Endometrial microvascular endothelial cells (primary cell): ENCODE results near the gene DHX35.

GRCh38 chr20:38446376-38447336 is 26.0 kb upstream of the RALGAPB start:
- RAMPAGE, long total RNA, result start-site peak on the plus strand at chr20:38446668-38446707, 13 and 11 reads in 2 replicates

DNA sequence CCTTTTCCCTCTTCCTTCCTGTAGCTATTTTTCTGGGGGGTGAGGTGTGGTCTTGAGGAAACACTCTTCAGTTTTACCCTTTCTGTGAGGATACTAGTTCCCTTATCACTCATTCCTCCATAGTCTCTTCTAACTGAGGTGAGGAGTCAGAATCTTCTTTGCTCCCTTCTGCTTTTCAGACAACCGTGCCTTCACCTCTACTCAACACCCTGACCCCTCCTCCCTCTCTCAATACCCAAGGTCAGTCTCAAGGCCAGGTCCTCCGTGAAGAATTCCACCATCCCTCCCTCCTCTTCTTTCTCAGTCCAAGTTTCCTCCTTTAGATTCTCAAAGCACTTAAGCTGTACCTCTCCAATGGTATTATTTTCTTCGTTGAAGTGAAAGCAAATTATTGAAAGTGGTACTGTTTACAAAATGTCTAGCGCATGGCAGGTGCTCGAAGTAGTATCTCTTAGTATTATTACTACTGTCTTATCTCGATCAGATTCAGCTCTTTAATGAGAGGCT is 768 bp upstream of the RALGAPB start:
- RAMPAGE, long total RNA, result no peak

DNA sequence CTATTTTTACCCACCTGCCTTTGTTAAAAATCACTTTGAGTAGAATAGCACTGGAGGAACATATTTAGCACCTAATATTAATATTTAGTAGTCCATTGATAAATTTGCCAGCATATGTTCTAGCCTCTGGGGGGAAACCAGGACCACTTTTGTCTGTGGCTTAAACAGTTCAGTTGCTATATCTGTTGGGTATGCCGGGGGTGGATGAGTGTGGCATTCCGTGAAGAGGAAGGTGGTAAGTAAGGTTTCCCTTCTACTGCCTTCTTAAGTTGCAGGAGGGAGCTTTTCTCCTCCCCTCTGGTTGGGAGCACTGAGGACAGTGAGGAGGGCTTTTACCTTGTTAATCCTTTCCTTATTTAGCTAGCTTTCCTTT is 3.7 kb upstream of the ADIG start:
- RAMPAGE, long total RNA, result no peak

DNA sequence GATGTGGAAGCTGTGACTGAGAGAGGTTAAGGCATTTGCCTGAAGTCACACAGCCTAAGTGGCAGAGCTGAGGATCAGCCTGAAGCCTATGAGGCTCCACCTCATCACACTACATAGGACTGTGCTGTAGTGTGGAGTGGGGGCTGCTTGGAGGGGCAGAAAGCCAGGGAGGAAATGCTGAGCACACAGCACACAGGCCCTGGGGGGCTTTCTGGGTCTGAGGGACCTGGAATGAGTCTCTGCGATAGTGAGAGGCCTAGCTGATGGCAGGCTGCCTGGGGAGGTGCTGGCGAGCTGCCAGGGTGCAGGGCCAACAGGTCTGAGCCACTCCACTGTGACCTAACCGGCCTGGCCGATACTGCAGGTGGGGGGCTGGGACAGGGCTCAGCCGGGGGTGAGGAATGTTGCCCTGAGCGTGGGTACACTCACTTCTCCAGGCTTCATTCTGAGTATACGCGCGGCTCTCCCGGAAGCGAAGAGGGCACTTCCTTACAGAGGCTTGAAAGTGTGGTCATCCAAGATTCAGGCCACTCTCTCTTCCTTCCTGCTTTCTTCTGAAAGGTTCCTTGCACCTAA is 18.5 kb downstream of the ADIG start:
- RAMPAGE, long total RNA, result no peak

- RAMPAGE, long total RNA, result no peak
These were observed 20.1 kb downstream of the ADIG start for GRCh38 chr20:38601057-38601514.

DNA sequence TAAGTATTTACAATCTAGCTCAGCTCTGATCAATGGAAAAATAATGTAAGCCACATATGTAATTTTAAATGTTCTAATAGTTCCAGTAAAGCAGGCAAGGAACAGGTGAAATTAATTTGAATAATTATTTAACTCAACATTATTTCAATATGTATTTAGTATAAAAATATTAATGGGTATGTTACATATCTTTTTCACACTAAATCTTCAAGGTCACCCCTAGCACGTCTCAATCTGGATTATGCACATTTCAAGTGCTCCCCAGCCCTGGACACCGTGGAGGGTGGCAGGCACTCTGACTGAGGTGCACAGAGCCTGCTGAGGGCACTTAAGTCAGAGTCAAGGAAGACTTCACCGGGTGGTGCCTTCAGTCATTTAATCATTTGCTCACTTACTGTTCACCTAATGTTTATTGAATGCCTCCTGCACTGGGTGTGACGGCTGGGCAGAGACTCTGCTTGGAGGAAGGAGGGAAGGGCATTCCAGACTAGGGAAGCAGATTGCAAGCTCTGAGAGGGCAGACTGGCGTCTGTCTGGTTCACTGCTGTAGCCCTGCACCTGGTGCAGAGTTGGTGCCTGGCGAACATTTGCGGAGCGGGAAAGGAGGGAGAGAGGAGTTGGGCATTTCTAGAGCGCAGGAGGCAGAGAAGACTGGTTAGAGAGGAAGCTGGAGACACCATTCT is 54.3 kb upstream of the FAM83D start:
- RAMPAGE, long total RNA, result no peak

DNA sequence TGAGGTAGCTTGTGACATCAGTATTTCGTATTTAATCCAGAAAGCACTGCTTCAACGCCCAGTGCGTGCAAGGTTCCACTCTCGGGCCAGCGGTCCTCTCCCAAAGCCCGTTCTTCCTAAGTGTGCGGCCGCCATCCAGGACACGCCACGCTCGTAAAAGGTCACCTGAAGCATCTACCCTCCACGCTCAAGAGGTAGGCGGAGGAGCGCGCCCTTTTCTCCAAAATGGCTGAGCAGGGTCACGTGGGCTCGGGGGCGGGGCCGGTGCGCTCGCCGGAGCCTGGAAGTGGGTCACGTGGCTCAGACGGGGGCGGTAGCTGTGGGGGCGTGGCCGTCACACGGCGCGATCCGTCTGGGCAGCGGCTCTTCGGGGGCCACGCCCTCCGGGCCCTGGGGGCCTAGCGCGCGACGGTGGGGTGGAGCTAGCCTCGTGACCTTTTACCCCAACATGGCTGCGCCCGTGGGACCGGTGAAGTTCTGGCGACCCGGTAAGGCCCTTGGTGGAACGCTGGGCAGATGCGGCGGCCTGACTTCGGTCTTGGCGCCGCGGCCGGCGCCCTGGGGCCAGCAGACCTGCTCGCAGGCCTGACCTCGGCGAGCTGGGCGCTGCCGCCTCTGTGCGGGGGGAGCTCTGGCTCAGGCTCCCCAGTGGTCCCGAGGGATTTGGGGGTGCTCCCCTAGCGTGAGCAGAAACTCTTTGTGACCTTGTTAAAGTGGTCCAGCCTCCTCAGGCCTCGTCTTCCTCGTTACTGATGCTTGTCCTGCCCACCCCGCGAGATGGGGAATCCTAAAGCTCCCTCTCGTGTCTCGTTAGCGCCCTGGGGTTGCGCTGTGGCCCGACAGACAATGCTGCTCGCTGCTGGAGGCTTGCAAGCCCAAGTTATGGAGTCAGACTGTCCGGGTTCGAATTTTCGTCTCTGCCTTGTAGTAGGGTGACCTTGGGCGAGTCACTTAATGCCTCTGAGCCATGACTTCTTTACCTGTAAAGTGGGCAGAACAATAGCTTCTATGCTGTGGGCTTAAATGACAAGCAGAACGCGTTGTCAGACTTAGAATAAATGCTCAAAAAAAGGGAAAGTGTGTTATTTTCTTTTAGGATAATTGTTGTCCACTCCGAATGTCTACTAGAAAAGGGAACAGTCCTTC is at the start of gene DHX35:
Gene DHX35 (plus strand): TSS at position 425 of the 1,146 bp plus-strand sequence.
- RAMPAGE, long total RNA, result start-site peak on the plus strand centred at position 424 of the sequence, 79 bp wide, 111 and 243 reads in 2 replicates

DNA sequence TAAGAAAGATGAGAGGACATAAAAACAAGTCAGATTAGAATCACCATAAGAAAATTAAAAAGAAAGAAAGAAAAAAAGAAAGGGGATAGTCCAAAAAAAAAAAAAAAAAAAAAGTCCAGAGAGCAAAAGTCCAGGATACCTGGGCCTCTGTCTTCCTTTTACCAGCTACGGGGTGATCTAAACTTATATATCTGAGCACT is 795.2 kb downstream of the DHX35 start:
- RAMPAGE, long total RNA, result no peak

DNA sequence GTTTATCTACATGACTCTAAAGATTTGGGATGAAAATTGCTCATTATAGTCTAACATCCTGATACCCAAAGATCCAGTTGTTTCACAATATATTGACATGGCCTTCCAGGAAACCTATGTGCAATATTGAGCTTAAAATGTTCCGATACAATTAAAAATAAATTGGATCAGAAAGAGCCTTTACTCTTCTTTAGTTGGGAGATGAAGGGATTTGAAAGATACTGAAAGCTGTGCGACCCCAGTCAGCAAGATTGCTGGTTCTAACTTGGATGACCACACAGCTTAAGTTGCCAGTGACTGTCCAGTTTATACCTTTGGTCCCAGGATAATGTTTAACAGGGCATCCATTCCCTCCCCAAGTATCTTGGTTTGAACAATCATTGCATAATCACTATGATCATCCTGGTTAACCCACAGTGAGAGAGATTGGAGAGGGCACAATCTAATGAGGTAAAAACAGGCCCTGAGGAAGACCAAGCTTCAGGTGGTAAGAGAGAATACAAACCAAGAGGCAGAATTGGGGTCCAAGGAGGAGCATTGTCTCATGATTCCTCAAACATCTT is 798.4 kb downstream of the MAFB start:
- RAMPAGE, long total RNA, result no peak

GRCh38 chr20:40274141-40274625 is 414.9 kb downstream of the MAFB start:
- RAMPAGE, long total RNA, result no peak

GRCh38 chr20:40340160-40340478 is 348.9 kb downstream of the MAFB start:
- RAMPAGE, long total RNA, result no peak

DNA sequence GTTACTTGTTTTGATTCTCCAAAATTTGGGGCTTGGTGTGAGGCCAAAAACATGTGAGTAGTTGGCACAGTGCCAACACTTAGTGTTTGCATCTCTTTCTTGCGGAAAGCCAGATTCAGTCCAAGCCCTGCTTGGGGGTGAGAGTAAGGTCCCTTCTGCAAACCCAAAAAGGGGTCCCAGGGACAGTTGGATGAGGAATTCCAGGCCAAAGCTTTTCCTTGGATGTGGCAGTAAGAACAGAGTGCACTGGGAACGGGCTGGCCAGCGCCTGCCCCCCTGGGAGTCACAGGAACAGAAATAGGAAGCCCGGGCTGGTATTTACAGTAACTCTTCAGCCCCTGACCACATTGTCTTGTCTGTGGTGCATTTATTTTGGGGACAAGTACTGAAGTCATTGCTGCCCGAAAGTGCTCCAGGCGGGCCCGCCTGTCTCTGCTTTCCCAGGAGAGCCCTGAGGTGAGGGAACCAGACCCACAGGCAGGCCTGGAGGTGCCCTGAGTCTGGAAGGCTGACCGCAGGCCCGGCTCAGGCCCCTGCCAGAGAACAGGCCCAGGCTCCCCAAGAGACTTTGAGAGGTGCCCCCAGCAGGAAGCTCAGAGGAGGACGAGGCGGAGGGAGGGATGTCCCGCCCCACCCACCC is 218.5 kb downstream of the MAFB start:
- RAMPAGE, long total RNA, result no peak

DNA sequence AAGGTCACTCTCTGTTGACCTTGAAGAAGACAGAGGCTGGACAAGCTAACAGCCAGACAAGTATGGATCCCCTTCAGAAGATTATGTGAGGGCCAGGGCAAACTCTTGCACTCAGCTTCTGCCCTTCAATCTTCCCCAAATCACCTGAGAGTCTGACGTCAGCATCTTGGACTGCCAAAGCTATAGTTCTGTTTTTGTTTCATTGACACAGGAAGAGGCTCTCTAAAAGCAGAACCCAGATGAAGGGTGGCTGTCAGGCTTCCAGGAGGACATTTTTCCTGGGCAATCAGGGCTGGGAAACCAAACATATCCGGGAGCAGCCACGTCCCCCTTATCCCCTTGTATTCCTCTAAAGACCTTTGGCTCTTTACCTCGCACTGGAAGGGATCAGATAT is 13.5 kb downstream of the MAFB start:
- RAMPAGE, long total RNA, result no peak

GRCh38 chr20:40682106-40683103 is 6.6 kb downstream of the MAFB start:
- RAMPAGE, long total RNA, result no peak

DNA sequence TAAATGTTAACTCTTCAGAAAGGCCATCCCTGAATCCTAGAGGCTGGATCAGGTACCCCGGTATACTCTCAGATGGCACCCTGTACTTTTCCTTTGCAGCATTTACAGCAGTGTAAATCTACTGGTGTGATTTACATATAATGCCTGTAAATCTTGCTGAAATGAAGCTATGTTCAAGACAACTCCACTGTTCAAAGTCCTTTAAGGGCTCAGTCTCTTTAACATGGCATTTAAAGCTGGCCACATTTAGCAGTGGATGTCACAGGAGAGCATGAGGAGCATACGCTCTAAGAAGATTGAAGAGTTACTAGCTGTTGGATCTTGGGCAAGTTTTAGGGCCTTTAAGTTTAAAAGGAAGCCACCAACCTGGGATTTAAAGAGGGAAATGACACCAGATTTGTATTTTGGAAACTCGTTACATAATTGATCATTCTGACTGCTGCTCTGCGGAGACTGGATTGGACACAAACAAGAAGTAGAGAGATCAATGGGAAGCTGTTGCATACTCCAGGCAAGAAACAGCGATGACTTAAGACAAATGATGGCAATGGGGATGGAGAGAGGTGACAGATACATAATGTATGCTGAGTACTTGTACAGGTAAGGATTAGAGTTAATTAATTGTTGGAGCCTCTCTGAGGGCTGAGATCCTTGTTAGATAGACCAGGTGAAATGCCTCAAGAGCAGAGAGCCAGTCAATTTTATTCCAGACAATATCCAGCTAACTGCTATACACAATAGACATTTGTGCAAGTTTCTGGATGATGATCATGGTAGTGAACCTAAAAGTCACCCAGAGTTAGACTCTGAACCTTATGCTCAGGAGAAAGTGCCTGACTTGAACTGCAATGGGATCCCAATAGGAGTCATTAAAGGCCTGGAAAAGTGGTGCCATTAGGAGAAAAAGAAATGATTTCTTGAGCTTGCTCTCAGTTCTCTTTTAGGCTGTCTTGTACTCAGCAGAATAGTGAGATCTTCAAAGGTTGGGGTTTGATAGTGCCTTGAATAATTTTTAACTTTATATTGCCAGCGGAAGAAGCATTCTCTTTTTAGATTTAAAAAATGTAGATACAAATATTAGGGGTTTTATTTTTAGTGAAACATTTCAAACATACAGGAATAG is 33.1 kb upstream of the PLCG1 start:
- RAMPAGE, long total RNA, result no peak

DNA sequence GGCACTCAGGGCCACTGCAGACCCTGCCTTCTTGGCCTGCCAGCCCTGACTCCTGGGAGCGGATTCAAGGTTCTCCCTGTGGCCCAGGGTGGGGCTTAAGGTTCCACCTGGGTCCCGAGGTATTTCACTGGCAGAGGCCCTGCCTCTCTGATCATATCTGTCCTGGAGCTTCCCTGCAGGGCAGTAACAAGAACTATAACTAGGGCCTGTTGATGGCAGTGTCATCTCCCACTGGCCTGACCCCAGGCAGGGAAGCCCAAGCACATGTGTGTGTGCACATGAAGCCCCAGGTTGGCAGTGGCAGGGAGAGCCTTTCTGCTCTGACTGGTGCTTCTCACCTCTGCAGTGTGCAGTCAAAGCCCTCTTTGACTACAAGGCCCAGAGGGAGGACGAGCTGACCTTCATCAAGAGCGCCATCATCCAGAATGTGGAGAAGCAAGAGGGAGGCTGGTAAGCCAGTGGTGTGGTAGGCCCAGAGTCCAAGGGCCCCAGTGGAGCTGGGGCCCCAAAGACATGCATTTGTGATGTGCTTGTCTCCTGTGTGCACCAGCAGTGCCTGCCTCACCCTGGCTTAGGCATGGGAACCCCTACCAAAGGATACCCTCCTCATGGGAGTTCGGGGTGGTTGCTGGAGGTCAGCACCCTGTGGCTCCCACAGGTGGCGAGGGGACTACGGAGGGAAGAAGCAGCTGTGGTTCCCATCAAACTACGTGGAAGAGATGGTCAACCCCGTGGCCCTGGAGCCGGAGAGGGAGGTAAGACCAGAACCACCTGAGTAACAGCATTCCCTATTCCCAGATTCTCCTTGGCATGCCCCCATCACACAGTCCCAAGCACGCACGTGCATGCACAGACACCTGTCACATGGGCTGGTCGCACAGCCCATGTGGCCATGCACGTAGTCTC is 31.3 kb downstream of the PLCG1 start:
- RAMPAGE, long total RNA, result no peak

- RAMPAGE, long total RNA, result no peak
These were observed 37.5 kb downstream of the PLCG1 start for GRCh38 chr20:41174483-41175690.

- RAMPAGE, long total RNA, result no peak
These were observed 75.1 kb downstream of the ZHX3 start for GRCh38 chr20:41242293-41242963.

- RAMPAGE, long total RNA, result no peak
These were observed 4.1 kb upstream of the ZHX3 start for GRCh38 chr20:41321620-41321959.

DNA sequence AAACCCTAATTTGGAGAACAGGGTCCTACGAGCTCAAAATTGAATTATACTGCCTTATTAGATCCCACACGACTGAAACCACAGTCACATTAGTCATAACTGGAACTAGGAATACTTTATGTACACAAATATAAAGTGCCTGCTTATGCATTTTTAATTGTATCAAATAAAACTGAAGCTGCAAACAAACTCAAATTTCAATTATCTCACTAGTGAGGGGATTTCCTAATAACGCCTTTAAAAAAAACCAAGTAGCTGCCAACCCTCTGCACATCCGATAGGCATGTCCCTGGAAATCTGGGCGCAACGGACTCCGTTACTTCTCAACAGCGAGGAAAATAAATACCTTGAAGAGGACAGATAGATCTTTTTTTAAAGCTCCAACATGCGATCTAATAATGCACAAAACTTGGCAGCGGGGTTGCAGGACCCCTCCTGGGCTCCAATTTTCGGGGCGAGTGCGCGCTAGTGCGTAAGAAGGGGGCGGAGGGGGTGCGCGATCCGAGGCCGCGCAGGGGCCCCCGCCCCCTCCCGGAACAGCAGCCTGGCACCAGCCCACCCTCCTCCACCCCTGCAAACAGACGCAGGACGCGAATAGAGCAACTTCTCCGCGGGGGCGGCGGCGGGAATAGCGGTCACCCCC is 799 bp downstream of the CHD6 start:
- RAMPAGE, long total RNA, result no peak